Tongue (tissue), 2 donors: ENCODE results near the genes GCC1, IRF5 and TNPO3.

- RAMPAGE, long total RNA: no peak
These were observed 40.0 kb downstream of the LMOD2 start for GRCh38 chr7:123695653-123696166.

GRCh38 chr7:124952495-124952928, 22.9 kb upstream of the POT1 start:
- RAMPAGE, long total RNA: no peak

- RAMPAGE, long total RNA: no peak
These were observed 23.1 kb downstream of the ZNF800 start for GRCh38 chr7:127368983-127370157.

- RAMPAGE, long total RNA: no peak
These were observed at the start of gene GCC1 for GRCh38 chr7:127585183-127586046. TSS of gene GCC1 (minus strand) at chr7:127585596.

DNA sequence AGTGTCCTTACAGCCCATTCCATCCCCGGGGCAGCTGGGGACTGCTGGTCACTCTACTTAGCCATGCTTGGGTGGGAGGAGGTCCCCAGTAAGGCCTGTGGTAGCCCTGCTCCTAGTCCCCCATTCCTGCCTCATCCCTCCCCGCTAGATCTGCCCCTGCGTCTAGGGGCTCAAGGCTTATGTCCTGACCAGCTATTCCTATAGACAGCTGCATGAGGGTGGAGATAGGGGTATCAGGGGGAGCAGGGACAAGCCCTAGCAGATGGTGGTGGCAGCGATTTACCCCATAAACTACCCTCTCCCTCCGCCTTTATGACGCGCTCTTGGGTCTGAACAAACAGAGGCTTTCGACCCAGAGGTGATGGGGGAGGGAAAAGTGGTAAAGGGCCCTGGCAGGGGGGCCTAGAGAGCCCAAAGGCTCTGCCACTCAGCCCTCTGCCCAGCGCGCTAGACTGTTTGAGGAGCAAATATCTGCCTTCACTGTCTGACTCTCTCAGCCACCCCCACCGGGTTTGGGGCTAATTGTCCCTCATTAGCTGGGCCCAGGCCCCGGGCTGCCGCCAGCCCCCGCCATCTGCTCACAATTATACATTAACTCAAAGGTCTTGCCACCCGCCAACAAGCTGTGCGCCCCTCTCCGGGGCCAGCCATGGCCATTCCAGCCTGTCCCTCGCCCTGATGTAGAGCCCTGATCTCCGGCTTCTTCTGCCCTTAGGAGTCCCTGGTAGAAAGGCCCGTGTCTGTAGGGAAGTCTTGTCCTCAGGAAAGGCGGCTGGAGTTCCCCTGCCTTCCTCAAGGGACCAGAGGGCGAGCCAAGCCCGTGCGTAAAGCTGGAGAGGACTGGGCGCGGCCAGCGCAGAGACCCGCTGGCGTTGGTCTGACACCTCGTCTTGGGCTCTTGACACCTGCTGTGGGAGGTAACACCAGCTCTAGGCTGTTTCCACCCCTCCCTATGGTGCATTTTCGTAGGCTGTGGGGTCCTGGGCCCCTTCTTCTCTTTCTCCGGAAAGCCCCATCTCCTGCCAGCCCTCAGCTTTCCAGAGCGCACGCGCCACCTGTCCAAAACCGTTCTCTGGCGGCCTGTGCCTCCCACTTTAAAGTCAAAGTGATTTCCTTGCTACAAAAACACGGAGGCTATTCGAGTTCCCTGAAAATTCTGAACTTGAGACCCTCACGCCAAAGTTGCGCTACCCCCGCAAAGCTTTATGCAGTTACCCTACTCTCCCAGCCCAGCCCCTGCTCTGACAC, 1.9 kb upstream of the PAX4 start:
- RAMPAGE, long total RNA: no peak

- RAMPAGE, long total RNA: no peak
These were observed 2.9 kb downstream of the LRRC4 start for GRCh38 chr7:128028251-128028773.

DNA sequence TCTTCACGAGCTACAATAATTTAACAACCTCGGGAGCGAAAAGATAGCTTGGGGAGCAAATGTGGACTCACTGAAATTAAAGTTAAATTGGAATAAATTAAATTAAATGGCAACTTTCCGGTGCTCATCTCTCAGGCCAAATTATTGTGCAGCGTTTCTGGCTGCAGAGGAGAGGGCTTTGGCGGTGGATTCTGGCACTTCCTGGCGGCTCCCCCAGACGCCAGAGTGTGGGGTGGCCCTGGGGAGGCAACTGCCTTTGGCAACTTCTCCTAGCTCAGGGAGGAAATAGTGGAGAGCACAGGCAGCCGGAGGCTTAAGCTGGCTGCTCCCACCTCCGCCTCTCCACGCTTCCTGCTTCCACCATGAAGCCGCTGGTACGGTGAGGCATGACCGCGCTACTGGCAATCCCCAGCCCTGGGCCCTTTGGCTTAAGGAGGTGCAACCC, 90.3 kb upstream of the LRRC4 start:
- RAMPAGE, long total RNA: no peak

- RAMPAGE, long total RNA: no peak
These were observed 24.1 kb upstream of the LEP start for GRCh38 chr7:128217024-128217387.

DNA sequence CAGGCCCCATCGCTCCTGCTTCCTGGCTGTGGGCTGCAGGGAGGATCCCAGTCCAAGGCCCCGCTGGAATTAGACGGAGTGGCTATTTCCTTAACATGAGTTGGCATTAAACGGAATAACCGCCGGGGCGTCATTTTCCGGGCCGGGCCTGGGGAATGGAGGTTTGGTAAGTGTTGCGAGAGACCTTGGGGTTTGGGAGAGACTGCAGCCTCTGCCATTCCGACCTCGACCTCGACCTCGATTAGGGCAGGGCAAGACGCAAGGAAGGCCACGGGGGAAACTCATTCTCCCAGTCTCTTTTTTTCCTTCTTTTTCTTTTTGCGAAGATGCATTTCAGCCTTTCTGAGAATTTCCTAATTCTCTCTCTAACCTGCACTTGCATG, 55.6 kb downstream of the METTL2B start:
- RAMPAGE, long total RNA: no peak

DNA sequence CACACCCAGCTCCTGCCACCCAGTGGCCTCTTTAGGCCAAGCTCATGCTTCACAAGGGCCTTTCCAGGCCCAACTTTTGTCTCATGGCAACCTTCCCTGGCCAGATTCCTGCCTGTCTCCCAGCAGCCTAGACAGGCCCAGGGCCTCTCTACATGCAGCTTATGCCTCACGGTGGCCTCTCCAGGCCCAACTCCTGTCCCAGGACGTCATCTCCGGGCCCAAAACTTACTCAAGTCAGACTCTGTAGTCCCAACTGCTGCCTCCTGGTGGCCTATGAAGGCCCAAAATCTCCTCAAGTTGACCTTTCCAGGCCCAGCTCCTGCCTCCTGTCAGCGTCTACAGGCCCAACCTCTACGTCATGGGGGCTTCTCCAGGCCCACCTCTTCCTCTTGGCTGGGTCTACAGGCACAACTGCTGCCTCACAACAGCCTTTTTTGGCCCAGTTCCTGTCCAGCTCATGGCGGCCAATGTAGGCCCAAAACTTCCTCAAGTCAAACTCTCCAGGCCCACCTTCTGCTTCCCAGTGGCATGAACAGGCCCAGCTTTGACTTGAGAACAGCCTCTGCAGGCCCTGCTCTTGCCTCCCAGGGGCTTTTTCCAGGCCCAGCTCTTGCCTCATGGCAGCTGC, 20.4 kb upstream of the GARIN1A start:
- RAMPAGE, long total RNA: no peak

DNA sequence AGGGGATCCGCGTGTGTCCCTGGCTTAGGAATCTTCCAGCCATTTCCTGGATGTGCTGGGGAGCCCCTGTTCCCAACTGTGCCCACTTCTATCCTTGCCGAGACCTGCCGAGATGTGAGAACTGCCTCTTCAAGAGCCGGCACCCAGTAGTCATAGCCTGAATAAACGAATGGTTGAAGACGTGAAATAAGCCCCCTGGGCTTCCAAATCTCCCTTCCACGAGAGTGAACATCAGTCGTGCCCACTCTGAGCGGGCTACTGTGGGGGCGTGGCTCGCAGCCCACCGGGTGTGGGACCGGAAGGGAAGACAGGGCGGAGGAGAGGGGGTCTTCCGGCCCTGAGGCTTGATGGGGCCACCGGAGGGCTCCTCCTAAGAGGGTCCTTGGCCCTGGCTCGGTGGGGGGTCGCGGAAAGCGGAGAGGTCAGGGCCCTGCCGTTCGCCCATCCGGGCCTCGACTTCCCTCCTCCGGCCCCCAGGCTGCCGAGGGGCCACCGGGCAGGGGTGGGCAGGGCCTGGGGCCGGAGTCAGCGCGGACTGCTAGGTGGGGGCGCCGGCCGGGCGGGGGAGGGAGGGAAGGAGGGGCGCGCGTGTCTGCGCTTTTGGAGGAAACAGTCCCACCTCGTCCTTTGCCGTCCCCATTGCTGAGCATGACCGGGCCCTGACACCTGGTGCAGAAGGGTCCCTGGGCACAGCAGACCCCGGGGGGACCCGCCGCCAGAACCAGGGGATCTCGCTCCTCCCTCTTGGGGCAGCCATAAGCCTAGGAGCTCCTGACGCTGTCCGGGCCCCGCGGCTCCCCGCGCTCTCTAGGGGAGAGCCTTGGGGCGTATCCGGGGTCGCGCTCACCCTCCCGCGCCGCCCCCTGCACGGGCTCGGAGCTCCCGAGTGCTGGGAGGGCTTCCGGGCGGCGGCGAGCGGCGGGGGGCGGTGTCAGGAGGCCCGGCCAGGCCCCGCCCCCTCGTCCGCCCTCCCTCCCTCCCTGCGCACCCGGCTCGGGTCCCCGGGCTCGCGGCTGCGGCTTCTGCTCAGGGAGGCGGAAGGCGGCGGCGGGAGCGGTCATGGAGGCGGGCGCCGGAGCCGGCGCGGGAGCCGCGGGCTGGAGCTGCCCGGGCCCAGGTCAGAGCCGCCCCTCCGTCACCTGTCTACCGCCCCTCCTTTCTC, 952 bp upstream of the CCDC136 start:
- RAMPAGE, long total RNA: no peak

DNA sequence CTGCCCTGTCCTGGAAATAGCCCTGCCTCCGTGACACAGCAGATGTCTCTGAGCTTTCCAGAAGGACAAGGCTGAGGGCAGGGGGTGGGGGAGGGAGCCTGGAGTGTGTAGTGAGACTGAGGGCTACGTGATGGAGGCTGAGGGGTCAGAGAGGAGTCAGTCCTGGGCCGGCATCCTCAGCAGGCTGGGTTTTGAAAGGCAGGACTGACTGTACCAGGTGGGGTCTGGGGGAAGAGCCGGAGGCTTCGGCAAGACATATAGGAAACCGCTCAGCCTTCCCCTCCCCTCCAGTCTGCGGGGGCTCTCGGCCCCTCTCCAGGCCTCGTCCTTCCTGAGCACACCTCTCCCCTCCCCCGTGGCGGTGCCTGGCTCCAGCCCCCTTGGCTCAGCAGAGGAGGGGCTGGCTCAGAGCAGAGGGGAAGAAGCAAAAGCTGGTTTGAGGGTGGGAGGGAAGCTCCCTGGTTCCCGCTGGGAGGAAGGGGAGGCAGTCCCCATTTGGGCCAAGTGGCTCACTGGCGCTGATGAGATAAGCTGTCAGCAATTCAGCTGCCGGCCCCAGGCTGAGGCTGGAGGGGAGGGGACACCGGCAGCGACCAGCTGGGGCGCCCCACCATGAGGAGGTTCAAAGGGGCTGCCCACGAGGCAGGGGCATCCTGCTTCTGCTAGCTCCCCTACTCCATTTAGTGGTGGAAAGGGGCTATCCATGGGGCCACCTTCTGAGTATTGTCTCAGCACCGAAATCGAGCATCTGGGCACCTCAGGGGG, 2.2 kb downstream of the FLNC start:
- RAMPAGE, long total RNA: no peak

DNA sequence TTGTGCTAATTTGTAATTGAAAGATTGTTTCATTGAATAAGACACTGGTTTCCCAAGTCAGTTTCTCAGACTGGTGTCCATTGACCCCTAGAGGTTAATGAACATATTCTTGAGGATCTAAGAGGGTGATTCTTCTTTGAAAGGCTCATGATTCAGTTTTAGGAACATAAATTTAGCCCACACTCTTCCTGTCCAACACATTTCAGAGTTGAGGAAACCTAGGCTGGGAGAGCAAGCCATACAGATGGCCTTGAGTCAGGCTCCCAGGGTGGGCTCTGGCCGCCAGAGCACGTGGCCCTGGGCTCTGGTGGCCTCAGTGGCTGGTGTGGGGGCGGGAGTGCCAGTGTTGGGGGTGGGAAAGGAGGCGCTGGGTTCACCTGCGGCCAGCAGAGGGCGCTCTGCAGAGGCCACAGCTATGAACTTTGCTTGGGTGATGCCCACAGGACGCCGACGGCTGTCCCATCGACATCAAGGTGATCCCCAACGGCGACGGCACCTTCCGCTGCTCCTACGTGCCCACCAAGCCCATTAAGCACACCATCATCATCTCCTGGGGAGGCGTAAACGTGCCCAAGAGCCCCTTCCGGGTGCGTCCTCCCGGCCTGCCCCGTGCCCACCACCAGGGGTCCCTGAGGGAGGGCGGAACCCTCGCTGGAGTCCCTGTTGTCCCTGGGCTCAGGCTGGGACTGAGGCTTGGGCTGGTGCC, 11.7 kb downstream of the FLNC start:
- RAMPAGE, long total RNA: no peak

GRCh38 chr7:128844684-128845288, 14.6 kb downstream of the FLNC start:
- RAMPAGE, long total RNA: no peak

DNA sequence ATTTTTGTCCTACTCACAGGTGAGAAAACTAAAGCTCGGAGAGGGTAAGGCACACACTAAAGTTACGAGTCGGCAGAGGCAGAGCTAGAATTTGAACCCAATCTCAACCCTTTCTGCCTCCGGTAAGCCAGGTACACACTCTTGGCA, 603 bp downstream of the ATP6V1F start:
- RAMPAGE, long total RNA: no peak

DNA sequence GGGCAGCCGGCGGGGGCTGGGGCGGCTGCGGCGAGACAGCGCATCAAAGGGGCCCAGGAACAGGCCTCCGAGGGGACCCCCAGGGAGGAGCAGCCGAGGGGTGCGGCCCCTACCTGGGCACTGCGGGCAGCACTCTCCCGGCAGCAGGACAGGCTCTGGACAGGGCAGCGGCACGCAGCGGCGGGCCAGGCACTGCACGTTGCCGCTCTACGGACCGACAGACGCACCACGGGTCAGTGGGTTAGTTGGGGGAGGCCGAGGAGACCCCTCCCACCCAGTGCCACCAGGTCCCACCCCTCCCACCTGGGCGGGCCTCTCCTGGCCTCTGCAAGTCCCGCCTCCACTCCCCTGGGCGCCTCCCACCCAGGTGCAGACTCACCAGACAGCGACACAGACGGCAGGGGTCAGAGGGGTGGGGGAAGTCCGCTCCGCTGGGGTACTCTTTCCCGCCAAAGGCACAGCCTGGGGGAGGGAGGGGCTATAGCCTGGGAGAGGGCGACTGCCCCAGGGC, 19.4 kb downstream of the KCP start:
- RAMPAGE, long total RNA: no peak

DNA sequence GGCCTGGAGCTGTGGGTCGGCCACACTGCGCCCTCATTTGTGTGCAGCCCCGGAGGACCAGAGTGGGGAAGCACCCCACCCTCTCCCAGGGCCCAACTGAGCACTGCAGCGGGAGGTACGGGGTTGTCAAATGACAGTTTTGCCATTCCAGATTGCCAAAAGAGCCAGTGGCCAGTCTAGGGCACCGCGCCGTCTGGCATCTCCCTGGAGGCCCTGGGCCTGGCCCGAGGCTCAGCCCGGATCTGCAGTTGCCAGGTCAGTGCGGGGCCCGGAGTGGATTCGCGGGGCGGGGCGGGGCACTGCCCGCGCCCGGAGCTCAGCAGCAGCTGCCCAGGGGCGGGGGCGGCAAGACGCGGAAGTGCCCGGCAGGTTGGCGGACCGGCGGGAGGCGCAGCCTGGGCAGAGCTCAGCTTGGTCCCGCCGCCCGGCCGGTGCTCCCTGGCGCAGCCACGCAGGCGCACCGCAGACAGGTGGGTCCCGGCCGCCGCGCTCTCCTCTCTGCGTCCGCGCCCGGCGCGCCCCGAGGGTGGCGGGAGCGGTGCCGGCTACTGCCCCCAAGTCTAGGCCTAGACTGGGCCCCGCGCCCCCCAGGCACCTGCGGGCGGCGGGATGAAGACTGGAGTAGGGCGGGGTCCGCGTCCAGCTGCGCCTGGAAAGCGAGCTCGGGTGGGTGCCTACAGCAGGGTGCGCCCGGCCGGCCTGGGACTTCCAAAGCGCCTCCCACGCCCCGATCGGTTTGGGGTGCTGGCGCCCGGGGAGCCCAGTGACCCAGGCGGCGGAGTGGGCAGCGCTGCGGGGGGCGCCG, at the start of gene IRF5:
Gene IRF5 (plus strand): TSS at position 348 of the 805 bp plus-strand sequence.
- RAMPAGE, long total RNA: no peak

DNA sequence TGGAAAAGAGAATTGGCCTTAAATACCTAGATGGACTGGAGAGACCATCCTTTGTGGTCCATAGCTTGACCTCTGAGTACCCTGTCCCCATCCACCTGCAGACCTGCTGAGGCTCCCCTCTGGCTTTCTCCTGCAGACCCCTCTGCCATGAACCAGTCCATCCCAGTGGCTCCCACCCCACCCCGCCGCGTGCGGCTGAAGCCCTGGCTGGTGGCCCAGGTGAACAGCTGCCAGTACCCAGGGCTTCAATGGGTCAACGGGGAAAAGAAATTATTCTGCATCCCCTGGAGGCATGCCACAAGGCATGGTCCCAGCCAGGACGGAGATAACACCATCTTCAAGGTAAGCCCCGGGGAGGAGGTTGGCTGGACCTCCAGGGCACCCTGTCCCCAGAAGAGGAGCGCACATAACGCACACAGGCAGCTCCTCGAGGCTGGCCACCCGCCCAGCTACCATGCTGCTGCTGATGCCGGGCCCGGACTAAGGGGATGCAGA, 4.3 kb downstream of the IRF5 start:
- RAMPAGE, long total RNA: no peak

GRCh38 chr7:128953910-128954606, 16.3 kb downstream of the IRF5 start:
- RAMPAGE, long total RNA: no peak

DNA sequence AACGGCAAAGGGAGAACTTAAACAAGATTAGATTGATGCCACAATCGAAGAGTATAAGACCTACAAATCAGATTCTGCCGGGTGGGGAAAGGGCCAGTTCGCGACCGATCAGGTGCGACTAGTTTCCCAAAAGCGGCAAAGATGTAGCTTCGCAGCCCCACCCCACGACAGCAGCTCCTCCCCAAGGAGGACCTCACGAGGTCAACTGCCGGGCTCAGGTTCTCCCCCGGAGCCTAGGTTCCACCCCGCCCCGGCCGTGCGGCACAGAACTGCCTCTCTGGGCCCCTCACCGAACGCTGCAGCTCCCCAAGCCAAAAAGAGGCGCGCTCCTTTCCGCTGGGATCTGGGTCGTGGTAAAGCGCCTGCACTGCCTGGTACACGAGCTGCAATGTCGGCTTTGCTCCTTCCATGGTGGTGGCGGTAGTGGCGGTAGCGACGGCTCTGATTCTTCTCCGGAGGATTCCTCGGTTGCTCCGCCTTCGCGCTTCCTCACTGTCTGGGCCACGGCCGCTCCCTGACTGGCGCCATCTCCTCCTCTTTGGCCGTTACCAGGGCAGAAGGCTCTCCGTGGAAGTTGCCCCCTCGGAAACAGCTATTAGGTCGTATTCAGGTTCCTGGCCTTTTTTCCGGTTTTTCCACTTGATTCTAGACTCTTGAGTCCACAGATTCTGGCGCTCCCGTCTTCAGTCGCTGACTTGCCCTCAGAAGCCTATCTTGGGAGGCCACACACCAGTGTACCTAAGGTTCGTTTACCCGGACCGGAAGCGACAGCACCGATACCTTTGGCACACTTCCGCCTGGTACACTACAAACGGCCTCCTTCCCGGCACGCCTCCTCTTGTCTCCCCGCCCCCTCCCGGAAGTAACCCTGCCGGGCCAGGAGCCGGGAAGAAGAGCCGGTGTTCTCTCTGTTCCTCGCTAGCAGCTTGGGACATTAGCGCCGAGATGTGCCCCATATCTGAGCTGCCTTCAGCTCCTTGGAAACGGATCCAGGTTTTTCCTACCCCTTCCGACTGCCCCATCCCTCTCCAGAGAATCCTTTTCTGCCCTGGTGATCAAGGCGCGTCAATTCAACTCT, at the start of gene TNPO3:
Gene TNPO3 (minus strand): TSS at position 751 of the 1,078 bp plus-strand sequence.
- RAMPAGE, long total RNA: no peak